SK-N-SH (cell line): Measurements from ENCODE around the gene ZNF324.

DNA sequence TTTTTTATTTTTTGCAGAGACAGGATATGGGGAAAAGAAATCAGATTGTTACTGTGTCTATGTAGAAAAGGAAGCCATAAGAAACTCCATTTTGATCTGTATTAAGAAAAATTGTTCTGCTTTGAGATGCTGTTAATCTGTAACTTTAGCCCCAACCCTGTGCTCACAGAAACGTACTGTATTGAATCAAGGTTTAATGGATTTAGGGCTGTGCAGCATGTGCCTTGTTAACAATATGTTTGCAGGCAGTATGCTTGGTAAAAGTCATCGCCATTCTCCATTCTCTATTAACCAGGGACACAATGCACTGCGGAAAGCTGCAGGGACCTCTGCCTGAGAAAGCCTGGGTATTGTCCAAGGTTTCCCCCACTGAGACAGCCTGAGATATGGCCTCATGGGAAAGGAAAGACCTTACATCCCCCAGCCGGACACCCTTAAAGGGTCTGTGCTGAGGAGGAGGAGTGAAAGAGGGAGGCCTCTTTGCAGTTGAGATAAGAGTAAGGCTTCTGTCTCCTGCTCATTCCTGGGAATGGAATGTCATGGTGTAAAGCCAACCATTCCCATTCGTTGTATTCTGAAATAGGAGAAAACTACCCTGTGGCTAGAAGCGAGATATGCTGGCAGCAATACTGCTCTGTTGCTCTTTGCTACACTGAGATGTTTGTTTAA, 1.0 kb upstream of the ZNF587B start:
- RRBS, result no CpG with 5 or more reads among the region's 6 CpGs
CAGE:
- cytosol, long polyA plus RNA, result no peak
- long polyA plus RNA, result no peak
- nucleus, long polyA plus RNA, result no peak

GRCh38 chr19:58228314-58228504, 505 bp upstream of the ZNF544 start:
- RRBS, result 51% methylated on average over 5 of the region's 13 CpGs
CAGE:
- cytosol, long polyA plus RNA, result no peak
- long polyA plus RNA, result no peak
- nucleus, long polyA plus RNA, result no peak

DNA sequence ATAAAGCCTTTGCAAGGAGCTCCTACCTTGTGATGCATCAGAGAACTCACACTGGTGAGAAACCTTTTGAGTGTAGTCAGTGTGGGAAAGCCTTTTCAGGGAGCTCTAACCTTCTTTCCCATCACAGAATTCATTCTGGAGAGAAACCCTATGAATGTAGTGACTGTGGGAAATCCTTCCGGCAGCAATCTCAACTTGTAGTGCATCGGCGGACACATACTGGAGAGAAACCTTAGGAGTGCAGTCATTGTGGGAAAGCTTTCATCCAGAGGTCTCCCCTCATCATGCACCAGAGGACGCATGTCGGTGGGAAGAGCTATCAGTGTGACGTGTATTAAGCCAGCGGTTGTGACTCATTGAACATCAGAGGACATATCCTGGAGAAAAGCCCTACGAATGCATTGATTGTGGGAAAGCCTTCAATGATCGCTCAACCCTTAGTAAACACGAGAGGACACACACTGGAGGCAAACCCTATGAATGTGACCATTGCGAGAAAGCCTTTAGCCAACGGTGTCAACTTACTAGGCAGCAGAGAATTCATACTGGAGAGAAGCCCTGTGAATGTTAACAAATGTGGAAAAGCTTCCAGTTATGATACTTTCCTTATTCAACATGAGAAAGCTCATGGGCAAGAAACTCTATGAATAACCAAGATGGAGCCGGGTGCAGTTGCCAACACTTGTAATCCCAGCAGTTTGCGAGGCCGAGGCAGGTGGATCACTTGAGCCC, 16.1 kb upstream of the ZNF8 start:
- RRBS, result no CpG with 5 or more reads among the region's 15 CpGs
CAGE:
- cytosol, long polyA plus RNA, result no peak
- long polyA plus RNA, result no peak
- nucleus, long polyA plus RNA, result no peak

DNA sequence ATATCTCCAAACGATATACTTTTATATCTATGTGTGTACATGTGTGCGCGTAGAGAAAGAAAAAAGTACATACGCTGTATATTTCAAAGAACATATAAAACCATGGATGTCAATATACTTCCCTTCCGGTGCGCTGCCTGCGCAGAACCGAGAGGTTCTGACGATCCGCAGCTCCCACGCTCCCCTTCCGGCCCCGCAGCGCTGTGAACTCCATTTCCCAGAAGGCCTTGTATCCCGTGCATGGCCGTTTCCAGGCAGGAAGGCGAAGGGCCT, 205 bp upstream of the ERVK3-1 start:
- RRBS, result 1% methylated on average over 8 of the region's 17 CpGs
CAGE:
- cytosol, long polyA plus RNA, result no peak
- long polyA plus RNA, result no peak
- nucleus, long polyA plus RNA, result no peak

- RRBS, result no CpG with 5 or more reads among the region's 13 CpGs
CAGE:
- cytosol, long polyA plus RNA, result no peak
- long polyA plus RNA, result no peak
- nucleus, long polyA plus RNA, result no peak
These were observed 3.0 kb upstream of the RNF225 start for GRCh38 chr19:58392284-58393060.

DNA sequence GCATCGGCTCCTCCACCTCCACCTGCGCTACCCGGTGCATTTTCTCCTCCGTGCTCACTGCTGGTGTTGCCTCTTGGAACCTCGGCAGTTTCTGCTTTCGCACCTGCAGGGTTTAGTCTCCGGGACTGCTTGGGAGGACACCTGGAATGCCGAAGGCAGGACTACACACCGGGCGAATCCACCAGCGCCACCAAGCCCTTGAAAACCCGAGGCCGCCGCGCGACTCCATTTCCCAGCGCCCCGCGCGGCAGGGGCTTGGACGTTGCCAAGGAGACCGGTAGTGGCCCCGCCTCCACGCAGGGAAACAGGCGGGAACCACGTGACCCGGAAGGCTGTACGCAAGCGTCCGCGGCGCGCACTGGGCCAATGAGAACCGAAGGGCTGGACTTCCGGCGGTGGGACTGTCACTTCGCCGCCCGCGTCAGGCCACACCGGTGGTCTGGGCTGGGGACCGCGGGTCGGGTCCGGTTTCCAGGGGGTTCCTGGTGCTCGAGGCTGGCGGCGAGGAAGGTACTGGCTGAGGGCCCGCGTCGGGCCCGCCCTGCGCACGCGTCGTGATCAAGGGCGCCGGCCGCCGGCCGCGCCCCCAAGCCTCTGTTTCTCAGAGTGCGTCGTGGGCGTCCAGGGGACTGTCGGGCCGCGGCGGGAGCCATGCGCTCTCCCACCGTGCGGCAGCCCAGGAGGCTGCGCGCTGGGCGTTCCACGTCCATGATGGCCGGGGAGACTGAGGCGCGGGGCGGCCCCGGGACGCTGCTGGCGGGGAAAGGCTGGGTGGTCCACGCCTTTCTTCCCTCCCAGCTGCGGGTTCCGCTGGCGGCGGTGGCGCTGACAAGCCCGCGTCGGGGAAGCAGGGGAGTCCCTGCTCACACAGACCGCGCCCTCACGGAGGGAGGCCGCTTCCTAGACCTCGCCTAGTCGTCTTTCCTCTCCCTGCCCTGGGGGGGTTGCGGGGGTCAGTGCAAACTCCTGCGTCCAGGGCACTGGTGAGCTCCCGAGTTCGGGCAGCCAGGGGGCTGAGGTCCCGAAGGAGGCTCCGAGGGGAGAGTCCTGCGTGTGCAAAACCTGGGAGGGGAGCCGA, at the start of gene ZNF324:
Gene ZNF324, plus strand, starts transcription at position 407 of the 1,078 bp plus-strand sequence.
- RRBS, result 1% methylated on average over 42 of the region's 106 CpGs
CAGE:
- cytosol, long polyA plus RNA, result no peak
- long polyA plus RNA, result no peak
- nucleus, long polyA plus RNA, result no peak

DNA sequence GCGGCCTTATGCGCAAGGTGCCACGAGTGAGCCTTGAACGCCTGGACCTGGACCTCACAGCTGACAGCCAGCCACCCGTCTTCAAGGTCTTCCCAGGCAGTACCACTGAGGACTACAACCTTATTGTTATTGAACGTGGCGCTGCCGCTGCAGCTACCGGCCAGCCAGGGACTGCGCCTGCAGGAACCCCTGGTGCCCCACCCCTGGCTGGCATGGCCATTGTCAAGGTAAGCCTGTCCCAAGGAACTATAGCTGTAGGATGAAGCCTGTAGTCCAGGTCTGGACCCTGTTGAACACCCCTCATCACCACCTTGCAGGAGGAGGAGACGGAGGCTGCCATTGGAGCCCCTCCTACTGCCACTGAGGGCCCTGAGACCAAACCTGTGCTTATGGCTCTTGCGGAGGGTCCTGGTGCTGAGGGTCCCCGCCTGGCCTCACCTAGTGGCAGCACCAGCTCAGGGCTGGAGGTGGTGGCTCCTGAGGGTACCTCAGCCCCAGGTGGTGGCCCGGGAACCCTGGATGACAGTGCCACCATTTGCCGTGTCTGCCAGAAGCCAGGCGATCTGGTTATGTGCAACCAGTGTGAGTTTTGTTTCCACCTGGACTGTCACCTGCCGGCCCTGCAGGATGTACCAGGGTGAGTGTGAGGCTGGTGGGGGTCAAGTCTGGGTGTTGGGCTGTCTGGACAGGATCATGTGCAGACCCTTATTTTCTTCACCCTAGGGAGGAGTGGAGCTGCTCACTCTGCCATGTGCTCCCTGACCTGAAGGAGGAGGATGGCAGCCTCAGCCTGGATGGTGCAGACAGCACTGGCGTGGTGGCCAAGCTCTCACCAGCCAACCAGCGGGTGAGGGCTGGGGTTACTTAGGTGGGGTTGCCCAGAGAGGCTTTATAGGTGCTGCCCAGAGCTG, 5.4 kb downstream of the TRIM28 start:
- RRBS, result 66% methylated on average over 3 of the region's 19 CpGs
CAGE:
- cytosol, long polyA plus RNA, result no peak
- long polyA plus RNA, result no peak
- nucleus, long polyA plus RNA, result no peak